Left colon (tissue), 1 donor: ENCODE measurements around the gene TENM3.

GRCh38 chr4:176329727-176330673 is 10.2 kb downstream of the SPCS3 start:
- PRO-cap = no peak

GRCh38 chr4:180861611-180862108 is 1381.5 kb upstream of the TENM3 start:
- PRO-cap = no peak

GRCh38 chr4:182084866-182085570 is 158.2 kb upstream of the TENM3 start:
- PRO-cap = no peak

DNA sequence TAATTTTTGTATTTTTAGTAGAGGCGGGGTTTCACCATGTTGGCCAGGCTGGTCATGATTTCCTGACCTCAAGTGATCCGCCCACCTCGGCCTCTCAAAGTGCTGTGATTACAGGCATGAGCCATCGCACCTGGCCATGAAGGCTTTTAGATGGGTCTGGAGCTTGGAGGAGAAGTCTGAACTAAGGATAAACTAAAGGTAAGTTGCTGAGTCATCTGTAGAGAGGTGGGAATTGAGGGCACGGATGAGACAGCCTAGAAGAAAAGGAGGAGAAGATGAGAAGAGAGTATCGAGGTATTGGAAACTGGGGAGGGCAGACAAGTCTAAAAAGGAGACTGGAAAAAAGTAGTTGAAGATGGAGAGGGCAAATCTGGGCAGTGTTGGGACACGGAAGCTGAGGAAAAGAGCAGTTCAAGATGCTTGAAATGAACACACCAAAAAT is at the start of gene TENM3:
TENM3 (plus strand) TSS at position 124 of the 442 bp plus-strand sequence.
- PRO-cap = no peak

GRCh38 chr4:182880655-182881390 is 36.4 kb downstream of the DCTD start:
- PRO-cap = no peak

- PRO-cap = unidirectional peak, plus-strand start at chr4:182916917
Measured at GRCh38 chr4:182916672-182917049, 525 bp downstream of the DCTD start.

DNA sequence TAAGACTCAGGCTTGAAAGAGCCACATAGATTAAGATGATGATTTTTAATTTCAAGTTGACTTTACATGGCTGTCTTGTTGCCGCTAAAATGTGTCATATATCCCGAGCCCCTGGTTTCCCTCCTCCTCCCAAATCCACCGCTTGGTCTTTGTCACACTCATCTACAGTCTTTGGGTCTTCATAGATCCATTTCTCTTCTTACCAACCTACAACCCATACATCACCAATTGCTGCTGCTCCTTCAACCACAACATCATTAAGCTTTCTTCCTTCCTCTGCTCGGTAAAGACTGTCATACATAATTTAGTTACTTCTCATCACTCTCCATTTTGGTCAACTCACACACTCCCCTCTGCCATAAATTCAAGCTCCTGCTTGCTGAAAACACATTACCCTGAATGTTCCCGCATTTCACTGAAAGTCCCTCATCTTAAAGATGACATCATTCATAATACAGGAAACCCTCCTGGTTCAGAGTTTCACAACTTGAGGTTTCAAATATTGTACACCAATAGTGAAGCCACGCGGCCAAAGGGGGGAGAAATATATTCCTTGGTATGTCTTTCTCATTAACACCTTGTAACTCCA is 1.6 kb upstream of the DCTD start:
- PRO-cap = no peak

GRCh38 chr4:182922492-182923219 is 5.5 kb upstream of the DCTD start:
- PRO-cap = no peak

DNA sequence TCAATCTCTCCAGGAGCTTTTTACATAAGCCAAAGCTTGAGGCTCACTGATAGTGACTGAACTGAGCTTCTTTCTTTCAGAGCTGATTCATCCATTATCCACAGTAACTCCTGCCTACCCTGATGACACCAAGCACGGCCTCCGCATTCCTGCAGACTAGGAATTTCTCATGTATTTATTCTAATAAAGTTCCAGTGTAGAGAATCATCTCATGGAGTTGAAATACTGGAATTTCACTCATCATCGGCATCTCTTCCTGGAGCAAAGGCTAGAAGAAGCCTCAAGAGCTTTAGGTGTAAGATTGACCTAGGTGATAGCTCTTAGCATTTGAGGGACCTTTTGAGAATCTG is 12.1 kb upstream of the DCTD start:
- PRO-cap = no peak

- PRO-cap = no peak
Measured at GRCh38 chr4:183165498-183165756, 66.4 kb downstream of the WWC2 start.

DNA sequence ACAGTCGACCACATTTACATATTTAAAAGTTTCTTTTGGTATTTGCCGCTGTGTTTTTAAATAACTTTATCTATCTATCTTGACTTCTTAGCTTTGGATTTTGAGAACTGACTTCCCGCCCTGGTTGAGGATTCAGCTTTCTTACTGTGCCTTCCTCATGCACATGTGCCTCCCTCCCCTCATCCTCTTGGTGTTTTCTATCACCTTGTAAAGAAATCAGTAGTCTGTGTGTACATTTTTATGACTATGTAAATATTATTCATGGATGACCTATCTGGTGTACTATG is 72.6 kb downstream of the WWC2 start:
- PRO-cap = no peak

GRCh38 chr4:183200518-183201001 is 101.5 kb downstream of the WWC2 start:
- PRO-cap = no peak

GRCh38 chr4:183270875-183271314 is 49.2 kb downstream of the CLDN22 start:
- PRO-cap = no peak

- PRO-cap = no peak
Measured at GRCh38 chr4:183503553-183504041, 1.3 kb upstream of the ING2 start.

DNA sequence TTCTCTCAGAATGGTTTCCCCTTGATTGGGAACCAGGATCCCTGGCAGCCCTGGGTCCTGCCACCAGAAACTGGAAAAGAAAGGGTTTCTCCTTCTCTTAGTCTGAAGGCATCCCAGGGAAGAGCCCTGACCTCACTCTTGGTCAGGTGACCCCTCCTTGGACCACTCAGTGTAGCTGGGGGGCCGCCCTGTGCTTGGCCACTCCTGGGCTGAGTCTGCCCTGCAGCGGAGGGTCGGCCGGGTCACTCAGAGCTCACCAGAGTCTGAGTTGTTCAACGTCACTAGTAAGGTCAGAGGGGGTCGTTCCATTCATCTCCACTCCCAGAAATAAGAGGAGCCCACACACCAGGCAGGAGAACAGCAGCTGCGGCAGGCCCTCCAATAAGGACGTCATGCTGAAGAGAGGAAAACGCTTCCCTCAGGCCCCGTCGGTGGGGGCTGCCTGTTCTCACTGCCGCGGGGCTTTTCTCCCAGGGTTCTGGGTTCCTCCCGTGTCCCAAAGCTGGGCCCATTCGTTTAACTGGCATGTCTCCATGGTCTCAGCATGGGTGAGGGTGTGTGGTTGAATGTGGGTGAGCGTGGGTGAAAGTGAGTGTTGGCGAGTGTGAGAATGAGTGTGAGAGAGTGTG is 47.4 kb downstream of the ING2 start:
- PRO-cap = no peak

DNA sequence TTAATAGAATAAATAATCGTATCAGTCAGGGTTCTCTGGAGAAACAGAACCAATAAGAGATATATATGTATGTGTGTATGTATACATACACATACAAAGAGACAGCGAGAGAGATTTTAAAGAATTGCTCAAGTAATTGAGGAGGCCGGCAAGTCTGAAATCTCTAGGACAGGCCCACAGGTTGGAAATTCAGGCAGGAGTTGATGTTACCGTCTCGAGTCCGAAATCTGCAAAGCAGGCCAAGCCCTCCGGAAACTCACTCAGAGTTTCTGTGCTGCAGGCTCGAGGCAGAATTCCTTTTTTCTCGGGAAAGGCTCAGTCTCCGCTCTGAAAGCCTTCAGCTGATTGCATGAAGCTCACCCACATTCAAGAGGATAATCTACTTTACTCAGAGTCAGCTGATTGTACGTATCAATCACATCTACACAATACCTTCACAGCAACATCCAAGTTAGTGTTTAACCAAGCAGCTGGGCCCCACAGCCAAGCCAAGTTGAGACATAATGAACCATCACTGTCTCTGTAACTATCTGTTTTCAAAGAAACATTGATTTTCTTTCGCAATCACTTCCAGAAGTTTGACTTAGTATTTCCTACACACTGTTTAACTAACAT is 40.5 kb downstream of the RWDD4 start:
- PRO-cap = no peak

GRCh38 chr4:183721119-183721742 is 62.1 kb downstream of the TRAPPC11 start:
- PRO-cap = no peak

GRCh38 chr4:183758713-183759093 is 99.6 kb downstream of the TRAPPC11 start:
- PRO-cap = no peak

DNA sequence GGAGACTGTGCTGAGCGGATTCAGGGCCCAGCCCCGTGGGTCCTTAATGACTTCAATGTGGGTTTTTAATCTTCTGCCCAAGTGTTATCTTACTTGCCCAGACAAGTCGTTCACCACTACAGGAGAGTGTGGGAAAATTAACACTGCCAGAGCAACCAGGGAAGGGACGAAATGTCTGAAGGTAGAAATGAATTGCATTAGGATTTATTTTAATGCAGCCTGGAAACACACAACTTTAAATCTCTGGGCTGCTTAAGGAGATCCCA is 51.9 kb upstream of the STOX2 start:
- PRO-cap = no peak

GRCh38 chr4:184156039-184156789 is 61.5 kb downstream of the ENPP6 start:
- PRO-cap = no peak